ENCODE measurements around a stretch of chr7.

- PRO-cap: bidirectional peak, plus-strand start at chr7:47485856, minus-strand start at chr7:47485684
These were observed 96.6 kb downstream of the TNS3 start for GRCh38 chr7:47485035-47485987.

DNA sequence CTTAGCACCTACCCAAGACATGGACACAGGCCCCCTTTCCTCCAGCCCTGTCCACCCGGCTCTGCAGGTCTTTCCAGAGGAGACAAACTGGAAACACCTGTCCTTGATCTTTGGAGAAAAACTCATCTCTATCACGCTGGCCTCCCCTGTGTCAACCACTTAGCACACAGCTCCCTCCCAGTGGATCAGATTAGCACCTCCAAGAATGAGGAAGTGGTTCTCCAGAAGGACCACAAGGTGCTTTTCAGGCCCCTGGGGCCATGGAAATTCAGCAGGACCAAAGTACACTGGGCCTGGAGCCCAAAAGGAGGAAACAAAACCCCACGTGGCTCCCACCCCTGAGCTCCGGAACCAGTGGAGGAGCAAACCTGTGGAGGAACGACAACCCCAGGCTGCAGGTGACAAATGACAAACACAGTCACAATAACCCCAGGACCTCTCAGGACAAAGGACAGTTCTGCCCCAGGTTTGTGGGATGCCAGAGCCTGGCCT lies 5.9 kb downstream of the TNS3 start:
- PRO-cap: bidirectional peak, plus-strand start at position 354 of the sequence, minus-strand start at position 189 of the sequence

DNA sequence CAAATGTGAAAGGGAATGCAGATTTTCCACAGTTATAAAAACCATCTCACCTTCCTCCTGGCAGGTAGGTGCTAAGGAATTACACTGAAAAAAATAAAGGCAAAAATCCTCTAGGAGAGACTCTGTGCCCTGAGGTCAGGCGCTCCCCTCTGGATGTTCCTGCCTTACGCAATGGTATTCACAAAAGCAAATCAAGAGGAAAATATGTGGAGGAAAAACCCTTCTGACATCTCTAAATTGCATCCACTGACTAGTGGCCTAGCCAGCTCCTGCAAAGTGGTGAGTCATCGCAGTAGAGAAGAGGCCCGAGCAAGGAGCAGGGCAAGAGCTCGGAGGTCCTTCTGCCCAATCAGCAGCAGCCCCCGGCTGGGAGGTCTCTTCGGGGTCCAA lies 161.8 kb downstream of the PKD1L1 start:
- PRO-cap: no peak

- PRO-cap: no peak
These were observed 7.5 kb downstream of the HUS1 start for GRCh38 chr7:47971970-47972298.

DNA sequence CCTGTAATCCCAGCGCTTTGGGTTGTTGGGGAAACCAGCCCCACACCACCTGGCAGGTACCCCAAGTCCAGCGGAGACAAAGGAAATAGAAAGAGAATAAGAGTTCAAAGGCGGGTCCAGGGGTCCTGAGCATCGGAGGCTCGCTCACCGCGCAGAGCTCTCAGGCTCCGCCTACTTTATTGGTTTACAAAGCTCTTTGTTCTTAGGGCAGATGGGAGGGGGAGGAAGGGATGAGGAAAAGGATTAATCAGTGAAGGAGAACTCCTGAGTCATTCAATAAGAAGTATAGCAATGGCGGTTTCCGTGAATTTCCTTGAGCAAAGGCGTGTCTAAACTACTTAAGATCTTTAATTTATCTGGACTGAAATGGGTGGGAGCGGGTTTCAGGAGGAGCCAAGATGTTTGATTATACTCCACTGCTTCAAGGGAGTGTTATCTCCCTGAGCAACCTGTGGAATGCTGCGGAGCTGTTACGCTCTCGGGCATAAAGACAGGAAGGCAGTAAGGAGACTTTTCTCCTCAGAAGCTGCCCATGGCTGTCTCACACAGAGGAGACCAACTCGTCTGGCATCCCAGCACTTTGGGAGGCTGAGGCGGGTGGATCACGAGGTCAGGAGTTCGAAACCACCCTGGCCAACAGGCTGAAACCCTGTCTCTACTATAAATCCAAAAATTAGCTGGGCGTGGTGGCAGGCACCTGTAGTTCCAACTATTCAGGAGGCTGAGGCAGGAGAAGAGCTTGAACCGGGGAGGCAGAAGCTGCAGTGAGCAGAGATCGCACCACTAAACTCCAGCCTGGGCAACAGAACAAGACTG lies 29.8 kb downstream of the ABCA13 start:
- PRO-cap: bidirectional peak, plus-strand start at position 272 of the sequence, minus-strand start at position 173 of the sequence; bidirectional peak, plus-strand start at position 470 of the sequence, minus-strand start at position 543 of the sequence

DNA sequence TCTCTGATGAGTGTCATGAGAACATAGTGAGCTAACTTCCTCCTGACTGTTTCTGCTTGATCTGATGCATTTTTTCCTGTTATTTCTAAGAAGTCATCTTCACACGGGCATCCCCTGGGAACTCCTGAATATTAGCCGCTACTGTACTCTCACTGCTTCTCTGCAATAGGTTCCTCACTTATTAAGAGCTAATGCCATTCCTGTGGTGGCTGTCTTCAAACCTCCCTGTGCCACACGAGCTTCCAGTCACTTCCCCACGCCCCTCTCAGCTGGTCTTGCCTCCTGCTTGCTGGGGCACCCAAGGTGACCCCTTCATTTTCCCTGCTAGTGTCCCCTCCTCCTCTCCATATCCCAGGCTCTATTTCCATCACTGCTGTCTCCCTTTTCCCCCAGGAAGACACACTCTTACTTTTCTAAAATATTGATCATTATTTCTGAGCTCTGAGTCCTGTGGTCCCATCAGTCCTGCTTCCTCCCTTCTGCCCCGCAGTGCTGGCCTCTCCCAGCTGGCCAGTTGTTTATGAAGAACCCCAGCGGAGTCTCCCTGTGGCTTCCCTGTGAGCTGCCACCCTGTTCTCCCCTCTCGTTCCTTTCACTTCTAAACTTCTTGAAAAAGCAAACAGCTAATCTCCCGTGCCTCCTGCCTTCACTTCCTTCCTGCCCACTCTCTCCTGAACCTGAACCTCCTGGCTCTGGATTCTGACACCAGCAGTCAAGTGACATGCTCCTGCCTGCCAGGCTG lies 60.8 kb downstream of the SPATA48 start:
- PRO-cap: no peak

GRCh38 chr7:50331391-50332158 lies 27.1 kb downstream of the IKZF1 start:
- PRO-cap: no peak

DNA sequence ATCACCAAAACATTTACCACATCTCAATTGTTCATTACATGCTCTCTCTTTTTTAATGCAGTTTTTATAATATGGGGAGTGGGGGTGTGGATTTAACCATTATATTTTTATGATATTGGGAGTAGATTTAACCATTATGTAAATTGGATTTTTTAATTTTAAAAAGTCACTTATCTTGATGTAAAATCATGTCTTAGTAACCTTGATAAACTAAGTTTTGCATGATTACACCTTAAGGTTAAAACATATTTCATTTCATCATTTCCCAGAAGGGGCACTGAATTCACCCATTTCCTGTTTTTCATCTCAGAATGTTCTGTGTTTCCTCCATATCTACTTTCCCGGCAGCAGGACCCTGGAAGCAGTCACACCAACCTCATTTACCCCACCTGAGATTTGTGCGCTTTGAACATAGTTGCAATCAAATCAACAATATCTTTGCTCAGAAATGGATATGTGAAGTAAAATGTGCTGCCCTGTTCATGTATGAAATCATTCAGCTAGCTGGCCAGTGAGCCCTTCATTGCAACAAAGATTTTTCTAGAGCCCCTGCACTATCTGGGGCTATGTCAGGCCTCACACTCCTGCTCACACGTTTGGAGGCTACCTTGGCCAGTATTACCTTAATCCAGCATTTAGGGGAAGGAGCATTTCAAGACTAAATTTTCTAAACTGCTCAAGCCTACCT lies 46.7 kb downstream of the IKZF1 start:
- PRO-cap: no peak

DNA sequence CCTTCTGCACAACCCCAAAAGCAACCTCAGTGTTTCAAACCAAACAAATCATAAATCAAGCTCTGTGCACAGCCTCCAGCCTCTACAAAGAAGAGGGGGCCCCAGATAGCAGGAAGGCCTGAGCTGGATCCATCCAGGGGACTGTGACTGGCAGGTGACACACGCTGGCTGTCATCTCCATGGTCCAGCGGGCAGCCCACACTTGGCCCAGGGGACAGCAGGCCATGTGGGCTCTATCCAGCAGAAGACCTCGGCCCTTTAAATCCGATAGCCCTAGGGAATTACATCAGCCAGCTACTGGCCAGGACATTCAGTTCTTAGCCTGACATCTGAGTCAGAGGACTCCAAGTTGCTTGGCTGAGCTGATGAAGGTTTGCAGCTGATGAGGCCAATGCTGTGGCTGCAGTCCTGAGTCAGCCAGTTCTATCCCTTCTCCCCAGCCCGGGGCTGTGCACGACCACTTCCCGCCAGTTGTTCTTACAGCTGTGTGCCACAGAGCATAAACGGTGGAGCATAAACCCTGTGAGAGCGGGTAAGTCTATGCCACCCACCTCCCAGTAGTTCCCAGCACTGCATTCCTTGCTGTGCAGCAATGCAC lies 52.1 kb upstream of the FIGNL1 start:
- PRO-cap: no peak

DNA sequence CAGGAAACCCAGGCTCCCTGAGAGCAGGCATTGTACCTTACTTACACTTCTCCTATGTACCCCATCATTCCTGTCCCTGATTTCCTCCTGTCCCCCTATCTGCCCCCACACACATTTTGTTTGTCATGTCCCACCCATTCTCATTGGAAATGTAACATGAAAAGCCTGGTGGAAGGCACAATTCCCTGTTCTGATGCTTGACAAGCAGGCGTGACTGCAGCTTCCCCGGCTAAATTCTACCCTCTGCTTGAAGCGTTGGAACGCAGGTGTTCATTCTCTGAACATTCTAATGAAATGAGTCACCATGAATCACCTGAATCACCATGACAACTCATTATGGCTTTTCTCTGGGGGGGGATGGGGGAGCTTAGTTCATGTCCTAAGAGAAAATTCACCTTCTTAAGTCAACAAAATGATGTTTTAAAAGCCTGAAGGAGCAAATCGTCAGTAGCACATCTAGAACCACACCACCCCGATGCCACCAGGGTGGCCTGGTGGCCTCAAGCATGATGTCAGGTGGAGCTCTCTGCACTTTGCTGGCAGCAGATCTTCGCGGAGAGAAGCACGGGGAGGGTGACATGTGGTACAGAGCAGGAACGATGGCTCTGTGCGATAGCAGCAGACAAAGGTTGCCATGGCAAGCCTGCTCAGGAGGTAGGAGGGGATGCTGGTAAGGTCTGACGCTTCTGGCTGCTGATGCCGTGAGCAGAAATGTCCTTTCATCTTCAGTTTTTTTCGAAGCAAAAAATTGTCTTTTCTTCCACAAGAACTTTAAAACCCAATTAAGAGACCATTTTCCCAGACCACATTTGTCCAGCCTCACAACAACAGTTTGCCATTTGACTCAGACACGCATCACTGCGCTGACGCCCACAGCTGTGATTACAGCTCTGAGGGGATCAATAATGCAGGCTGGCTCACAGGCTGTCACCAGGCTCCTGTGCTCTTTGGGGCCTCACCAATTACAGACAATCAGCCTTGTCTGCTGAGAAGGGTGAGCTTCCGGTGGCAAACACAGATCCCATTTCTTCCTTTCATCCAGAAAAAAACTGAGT lies 33.6 kb downstream of the DDC start:
- PRO-cap: bidirectional peak, plus-strand start at position 545 of the sequence, minus-strand start at position 245 of the sequence; bidirectional peak, plus-strand start at position 971 of the sequence, minus-strand start at position 834 of the sequence

GRCh38 chr7:50592456-50593336 lies 27.5 kb upstream of the DDC start:
- PRO-cap: no peak

- PRO-cap: no peak
These were observed 91.0 kb upstream of the DDC start for GRCh38 chr7:50656171-50656614.

DNA sequence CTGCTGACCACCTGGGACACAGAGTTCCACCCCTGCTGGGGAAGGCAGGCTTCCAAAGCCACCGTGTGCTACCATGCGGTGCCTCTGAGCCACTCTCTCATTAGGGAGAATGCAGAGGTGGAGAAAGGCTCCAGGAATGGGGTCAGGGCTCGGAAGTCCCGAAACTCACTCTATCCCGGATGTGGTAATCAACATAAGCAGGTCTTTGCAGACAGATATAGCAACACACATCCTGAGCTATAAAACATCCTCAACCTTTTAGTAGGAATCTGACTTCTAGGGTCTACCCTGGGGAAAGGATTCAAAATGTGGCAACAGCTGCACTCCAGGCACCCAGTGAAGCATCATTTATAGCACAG lies 91.4 kb upstream of the DDC start:
- PRO-cap: no peak

DNA sequence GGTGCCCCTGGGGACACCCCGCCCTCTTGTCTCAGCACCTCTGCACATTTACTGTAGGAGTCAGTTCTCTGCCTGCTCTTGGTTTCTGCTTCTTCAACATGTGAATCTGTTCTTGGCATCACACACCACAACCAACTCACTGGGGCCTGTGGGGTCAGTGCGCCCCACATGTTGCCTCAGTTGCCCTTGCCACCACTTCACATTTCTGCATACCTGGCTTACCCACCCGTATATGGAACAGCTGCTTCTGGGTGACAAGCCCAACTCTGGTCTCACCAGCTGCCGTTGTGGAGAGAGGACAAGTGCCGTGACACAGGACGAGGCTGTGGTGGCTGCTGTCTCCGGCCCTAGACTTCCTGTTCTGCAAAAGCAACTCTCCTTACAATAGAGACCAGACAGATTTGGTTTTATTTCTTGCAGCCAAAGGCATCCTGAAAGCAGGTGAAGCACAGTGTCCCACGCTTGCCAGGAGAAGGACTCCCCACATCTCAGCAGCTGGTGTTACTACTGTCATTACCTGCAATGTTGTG lies 96.4 kb upstream of the DDC start:
- PRO-cap: no peak

DNA sequence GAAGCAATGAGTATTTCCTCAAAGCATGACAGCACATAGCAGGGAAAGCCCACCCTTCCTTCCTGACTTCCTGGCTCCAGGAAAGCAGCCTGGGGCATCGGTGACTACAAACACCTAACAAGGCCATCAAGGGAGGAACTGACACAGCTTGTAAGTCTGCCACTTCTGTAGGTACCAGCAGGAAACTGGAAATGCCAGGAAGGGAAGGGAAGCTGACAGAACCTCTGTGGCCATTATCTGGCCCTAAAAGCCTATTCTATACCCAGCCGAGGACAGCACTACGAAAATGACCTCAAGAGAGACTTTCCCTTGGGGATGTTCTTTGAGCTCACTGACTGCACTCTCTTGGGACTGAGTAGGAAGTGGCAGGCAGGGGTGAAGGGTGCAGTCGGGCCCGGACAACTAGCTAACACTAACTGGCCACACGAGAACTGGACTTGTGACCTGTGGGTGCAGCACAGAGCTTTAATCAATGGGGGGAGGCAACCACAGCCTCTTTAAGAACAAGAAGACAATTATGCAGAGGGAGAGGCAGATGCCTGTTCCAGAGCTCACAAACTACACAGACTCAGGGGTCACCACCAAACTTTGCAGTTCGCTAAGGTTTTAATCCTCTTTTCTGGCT lies 52.0 kb downstream of the GRB10 start:
- PRO-cap: no peak

- PRO-cap: no peak
These were observed 74.8 kb downstream of the COBL start for GRCh38 chr7:51241796-51242143.

- PRO-cap: bidirectional peak, plus-strand start at chr7:51344642, minus-strand start at chr7:51344506
These were observed 27.7 kb upstream of the COBL start for GRCh38 chr7:51344259-51344828.

DNA sequence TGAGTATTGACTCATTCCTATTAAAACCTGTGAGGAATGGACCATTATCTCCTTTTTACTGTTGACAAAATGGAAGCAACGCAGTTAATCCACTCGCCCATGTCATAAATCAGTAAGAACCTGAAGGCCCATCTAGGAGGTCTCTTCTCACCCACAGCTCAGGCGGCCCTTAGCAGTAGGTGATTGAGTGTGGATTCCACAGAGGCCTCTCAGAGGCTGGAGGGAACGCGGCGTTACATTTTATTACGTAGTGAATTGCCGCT lies 290.2 kb upstream of the COBL start:
- PRO-cap: no peak

DNA sequence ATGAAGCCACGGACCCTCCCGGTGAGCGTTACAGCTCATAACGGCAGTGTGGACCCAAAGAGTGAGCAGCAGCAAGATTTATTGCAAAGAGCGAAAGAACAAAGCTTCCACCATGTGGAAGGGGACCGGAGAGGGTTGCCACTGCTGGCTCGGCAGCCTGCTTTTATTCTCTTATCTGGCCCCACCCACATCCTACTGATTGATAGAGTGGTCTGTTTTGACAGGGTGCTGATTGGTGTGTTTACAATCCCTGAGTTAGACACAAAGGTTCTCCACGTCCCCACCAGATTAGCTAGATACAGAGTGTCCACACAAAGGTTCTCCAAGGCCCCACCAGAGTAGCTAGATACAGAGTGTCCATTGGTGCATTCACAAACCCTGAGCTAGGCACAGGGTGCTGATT lies 583.7 kb upstream of the COBL start:
- PRO-cap: no peak

GRCh38 chr7:53811784-53812160 lies 730.4 kb upstream of the VSTM2A start:
- PRO-cap: no peak

Measured in Calu3 (cell line).